ENCODE measurements around the genes HERC3 and SMARCAD1.

DNA sequence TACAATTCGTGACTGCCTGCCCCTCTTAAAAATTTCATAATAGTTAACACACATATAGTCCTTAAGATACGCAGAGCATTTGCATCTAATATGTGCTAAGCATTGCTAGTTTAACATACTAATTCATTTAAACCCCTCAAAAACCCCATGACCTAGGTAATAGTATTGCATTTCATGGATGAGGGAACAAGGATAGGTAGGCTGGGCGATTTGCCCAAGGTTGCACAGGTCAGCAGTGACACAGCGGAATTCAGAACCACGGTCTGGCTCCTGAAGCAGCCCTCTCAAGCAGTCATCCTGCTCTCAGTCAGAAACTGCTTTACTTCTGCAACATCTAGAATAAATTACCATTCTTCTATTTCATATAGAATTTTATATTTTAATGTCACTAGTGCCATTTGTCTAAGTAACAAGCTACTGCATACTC lies 704 bp upstream of the SPP1 start:
- PRO-cap: no peak

DNA sequence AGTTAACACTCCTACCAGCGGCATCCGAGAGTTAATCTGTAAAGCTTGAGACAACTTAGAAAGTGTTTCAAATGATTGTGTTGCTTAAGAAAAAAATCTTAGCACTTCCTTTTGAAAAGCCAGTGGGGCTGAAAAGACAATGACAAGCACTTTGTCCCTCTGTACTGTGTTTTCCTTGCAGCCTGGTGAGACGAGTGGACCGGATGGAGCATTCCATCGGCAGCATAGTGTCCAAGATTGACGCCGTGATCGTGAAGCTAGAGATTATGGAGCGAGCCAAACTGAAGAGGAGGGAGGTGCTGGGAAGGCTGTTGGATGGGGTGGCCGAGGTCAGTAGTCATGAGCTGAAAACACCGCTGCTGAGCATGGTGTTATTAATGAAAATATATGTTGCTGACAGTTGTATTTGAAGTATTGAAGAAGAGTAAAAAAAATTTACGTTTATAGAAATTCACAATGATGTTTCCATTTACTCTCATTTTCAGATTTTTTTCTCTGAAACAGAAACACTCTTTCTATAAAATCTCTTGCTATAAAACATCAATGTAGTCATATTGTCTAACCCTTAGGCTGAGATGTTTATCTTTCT lies 67.3 kb downstream of the PKD2 start:
- PRO-cap: no peak

GRCh38 chr4:88225115-88225556 lies 59.2 kb downstream of the PPM1K start:
- PRO-cap: no peak

DNA sequence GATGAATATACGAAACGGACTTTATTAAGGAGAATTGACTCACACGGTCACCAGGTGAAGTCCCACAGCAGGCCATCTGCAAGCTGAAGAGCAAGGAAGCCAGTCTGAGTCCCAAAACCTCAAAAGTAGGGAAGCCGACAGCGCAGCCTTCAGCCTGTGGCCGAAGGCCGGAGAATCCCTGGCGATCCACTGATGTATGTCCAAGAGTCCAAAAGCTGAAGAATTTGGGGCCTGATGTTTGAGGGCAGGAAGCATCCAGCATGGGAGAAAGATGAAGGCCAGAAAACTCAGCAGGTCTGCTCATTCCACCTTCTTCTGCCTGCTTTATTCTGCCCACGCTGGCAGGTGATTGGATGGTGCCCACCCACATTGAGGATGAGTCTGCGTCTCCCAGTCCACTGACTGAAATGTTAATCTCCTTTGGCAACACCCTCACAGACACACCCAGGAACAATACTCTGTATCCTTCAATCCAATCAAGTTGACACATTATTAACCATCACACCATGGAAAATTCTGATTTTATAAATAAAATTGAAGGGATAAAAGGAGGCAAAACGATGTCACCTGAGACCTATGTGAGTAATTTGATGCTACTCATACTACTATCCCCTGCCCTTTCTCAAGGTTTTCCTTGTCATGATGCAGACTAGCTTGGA lies 9.5 kb upstream of the PIGY start:
- PRO-cap: no peak

DNA sequence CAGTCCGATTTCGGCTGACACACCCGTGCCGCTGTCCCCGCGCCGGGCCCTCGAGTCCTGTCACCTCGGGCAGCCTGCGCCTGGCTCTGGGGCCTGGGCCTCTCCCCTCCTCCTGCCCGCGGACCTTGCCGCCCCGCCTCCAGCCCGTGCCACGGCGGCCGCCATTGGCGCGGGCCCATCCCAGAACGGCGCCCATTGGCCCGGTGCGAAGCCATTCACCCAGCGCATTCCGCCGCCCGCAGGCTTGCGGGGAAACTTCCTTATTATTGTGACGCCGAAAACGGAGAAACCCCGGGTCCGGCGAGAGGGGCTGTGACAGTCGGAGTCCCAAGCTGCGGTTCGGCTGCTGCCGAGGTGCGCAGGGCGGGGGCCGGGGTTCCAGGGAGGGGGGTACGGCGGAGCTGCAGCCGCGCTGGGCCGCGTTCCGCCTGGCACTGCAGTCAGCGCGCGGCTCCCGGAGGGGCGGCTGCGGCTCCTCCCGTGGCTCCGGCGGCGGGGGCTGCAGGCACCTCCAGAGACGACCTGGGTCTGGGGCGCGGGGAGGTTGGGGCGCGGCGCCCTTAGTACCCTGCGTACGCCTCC lies at the start of gene HERC3:
TSS of gene HERC3 (plus strand) at position 260 of the 582 bp plus-strand sequence.
- PRO-cap: bidirectional peak, plus-strand start at position 439 of the sequence, minus-strand start at position 59 of the sequence

DNA sequence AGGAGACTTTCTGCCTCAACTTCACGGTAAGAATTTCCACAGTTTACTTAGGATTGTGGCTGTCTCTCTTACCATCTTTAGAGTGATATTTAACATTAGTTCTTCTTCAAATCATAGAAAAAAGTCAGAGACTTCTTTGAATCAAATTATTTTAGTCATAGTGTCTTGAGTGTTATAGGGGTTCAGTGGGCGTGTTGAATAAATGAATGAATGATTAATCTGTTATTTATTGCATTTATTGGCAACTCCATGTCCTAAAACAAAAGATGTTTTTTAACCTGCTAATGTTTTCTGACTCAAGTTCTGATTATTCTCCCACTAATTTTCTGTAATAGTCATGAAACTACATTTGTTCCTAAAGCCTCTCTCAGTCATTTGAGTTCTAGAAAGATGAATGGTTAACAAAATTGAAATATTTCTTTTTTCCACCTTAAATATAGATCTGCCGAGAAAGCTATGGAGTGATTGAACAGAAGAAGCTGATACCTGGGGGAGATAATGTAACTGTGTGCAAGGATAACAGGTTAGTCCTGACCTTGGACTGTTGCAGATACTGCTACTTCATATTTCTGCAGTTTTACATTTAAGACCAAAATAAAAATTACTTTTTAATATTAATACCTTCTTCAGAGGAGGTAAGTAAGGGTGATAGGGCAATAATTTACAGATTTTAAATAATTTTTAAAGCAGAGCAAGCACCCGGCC lies 10.7 kb downstream of the NAP1L5 start:
- PRO-cap: no peak

DNA sequence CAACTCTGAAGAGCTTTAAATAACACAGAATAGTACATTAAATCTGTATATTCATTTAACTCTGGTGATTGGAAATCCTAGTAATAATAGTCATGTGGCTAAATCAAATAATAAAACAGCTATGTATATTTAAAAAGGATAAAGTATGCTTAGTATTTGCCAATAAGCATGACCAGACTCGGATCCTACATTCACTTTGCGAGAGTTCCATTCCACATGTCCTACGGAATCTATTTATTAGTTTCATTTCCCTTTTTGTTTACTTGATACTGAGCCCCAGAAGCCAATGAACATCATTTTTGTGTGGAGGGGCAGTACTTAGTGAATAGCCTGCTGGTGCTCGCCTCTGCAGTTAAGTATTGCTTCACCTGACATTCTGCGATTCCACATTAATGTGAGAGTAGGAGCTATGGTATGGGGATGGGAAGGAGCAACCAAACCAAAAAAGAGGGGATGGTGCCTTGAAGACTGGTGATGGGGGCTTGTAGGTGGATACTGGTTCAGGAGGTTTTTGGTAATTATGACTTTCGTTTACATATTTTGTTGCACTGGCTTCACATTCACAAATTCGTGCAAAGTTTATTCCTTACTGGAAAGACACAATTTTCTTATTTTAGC lies 58.6 kb upstream of the NAP1L5 start:
- PRO-cap: unidirectional peak, minus-strand start at position 223 of the sequence

- PRO-cap: no peak
Observed at GRCh38 chr4:88778854-88779161, 81.2 kb upstream of the NAP1L5 start.

GRCh38 chr4:88826717-88827309 lies 129.2 kb upstream of the NAP1L5 start:
- PRO-cap: no peak

- PRO-cap: no peak
Observed at GRCh38 chr4:89248498-89249365, 58.9 kb downstream of the GPRIN3 start.

GRCh38 chr4:90649271-90649722 lies 522.1 kb downstream of the CCSER1 start:
- PRO-cap: no peak

DNA sequence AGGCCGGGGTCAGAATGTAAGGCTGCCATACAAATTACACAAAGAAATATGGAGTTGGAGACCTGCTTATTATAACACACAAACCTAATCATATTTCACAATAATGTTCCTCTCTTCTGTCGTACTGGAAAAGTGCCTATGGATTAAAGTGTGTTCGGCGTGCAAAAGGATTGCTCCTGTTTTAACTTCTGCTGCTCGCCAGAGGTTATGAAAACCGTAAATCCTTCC lies 670.4 kb upstream of the GRID2 start:
- PRO-cap: unidirectional peak, plus-strand start at position 151 of the sequence

GRCh38 chr4:92274514-92275287 lies 29.1 kb upstream of the GRID2 start:
- PRO-cap: no peak

DNA sequence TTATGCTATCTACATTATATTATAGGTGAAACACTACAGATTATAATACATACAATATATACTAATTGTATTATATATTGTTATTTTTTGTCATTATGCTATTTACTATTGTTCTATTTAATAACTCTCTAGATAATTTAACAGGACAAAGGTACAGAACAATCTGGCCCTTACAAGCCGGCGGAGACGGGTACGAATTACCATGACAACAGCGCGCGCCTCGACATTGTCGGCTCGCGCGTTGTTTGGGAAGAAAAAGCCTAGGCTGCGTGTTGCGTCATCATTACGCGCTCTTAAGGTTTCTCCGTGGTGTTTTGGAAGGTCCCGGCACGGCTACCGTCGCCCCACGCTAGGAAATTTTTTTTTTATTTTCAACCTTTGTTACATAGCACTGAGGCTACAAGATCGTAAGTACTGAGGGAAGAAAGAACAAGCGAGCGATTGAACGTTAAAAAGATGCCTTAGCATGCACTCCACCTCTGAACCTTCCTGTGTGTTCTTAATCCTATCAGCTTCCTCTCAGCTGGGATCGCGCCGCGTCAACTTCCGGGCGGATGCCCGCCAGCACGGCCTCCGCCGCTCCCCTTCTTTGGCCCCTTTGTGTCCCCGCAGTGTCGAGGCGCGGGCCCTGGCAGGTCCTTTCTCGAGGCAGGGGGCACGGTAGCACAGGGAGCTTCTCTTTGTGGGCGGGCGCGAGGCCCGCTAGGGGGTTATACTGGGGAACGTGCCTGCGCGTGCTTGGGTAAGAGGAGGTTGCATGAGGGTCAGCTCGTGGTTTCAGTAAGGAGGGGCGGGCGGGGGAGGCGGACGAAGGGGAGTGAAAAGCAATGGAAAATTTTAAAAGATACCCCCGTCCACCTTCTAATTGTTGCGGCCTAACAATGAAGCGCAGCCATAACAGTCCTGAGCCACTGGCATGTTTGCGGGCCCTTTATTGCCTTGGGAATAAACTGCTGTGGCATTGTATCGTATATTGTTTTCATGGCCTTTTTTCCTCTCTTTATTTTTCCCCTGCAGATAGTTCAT lies at the start of gene SMARCAD1:
TSS of gene SMARCAD1 (plus strand) at position 537 of the 1,026 bp plus-strand sequence.
- PRO-cap: bidirectional peak, plus-strand start at position 307 of the sequence, minus-strand start at position 228 of the sequence; bidirectional peak, plus-strand start at position 539 of the sequence, minus-strand start at position 491 of the sequence

DNA sequence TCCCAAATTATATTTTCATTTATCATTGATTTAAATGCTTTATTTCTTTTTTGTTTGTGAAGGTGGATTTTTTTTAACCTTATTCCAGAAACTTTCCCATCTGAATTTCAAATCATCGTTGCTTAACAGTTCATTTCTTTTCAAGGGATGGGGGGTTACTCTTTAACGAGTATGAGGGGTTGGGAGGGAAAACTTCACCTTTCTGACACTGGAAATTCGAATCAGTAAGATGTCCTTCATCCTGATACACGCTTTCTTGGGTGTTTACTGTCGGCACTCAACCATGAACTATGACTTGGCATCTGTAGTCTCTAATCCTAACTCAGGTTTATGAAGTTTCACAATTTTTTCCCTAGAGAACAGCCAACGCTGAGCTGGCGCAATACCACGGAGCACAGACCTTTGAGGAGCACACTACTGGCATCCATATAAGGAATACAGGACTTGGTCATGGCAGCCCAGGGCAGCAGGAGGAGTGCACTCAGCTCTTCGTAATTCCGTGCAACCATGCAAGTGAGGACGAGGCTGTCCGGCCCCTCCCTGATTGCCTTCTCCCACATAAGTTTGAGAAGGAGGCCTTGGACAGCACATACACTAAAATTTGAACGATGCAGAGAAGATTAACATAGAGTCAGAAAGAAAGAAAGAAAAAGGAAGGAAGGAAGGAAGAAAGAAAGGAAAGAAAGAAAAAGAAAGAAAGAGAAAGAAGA lies 41.1 kb upstream of the PDLIM5 start:
- PRO-cap: bidirectional peak, plus-strand start at position 456 of the sequence, minus-strand start at position 292 of the sequence

- PRO-cap: no peak
Observed at GRCh38 chr4:94463333-94463994, 11.7 kb downstream of the PDLIM5 start.

DNA sequence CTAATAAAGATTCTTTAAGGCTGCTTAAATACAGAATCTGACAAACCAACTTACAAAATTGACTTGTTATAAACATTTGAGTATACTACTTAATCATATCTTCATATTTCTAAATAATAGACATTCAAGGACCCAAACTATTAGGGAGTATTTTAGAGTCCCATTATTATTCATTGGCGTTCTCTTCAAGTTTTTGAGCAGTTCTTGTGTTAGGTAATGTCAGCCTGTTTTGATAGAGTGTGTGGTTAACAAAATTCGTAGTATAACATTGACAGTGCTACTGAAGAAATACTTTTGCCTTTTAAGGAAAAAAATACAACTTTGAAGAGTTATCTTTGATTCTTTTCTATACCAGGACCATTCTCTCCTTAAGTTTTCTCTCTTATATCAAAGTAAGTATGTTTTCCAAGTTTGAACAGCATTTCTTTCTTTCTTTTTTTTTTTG lies 74.6 kb downstream of the PDLIM5 start:
- PRO-cap: no peak

DNA sequence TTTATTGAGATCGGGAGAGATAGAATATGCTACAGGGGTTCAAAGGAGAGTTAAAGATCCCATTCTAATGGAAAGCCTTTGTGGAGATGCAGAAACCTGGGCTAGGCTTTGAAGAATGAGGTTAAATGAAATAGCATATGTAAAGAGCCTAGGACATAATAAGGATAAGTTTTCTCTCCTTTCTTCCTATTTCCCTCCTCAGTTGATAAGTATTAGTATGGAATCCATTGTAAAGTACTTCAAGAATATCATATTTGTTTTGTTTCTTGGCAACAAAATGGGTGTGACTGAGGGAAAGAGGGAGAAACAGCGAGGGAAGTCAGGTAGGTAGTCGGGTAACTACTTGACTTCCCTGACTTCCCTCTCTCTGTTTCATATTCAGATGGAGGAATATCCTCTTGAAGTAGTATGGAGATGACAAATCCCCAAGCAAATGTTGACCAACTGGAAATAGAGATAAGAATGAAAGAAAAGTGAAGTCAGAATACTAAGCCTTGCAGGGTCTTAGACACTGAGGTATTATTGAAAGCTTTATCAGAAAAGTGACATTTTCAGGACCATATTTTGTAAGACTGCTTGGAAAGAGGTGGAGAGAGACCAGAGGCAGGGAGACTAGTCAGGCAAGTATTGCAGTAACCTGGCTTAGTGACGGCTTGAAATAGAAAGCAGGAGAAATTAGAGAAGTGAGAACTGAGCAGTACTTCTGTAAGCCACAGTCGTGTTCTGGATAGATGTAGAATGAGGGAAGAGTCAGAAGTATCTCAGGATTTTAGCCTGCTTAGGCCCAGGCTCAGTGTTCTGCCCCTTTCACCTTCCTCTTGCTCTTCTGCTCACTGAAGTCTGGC lies 83.0 kb downstream of the PDLIM5 start:
- PRO-cap: no peak

DNA sequence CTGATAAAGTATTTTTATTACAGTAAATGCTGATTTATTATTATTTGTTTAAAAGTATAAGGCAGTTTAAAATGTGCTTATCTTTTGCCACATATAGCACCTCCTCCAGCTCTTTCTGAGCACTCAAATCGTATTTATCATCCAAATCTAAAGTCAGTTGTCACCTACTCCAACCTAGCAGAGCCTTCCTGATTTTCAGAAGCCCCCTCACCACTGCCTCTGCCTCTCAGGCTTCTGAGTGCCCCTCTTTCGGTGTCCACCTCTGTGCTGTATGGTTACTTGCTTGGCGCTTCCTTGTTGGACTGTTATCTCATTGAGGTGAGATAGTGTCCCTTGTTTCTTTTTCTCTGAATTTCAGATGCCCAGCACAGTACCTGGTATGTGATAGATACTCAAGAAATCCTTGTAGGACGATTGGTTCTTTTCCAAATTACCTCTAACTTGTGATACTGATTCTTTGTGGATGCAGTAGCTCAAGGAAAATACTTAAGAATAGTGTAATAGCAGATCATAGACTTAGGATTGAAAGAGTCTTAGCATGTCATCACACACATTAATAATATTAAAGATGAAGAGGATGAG lies 2.7 kb downstream of the BMPR1B start:
- PRO-cap: no peak

GRCh38 chr4:95507587-95508292 lies 41.0 kb downstream of the UNC5C start:
- PRO-cap: no peak